Neural crest cell (in vitro differentiated cells): ENCODE results near the genes SMAD4 and RAB27B.

- PRO-cap, result no peak
These were observed 17.6 kb upstream of the SKA1 start for GRCh38 chr18:50357263-50357687.

DNA sequence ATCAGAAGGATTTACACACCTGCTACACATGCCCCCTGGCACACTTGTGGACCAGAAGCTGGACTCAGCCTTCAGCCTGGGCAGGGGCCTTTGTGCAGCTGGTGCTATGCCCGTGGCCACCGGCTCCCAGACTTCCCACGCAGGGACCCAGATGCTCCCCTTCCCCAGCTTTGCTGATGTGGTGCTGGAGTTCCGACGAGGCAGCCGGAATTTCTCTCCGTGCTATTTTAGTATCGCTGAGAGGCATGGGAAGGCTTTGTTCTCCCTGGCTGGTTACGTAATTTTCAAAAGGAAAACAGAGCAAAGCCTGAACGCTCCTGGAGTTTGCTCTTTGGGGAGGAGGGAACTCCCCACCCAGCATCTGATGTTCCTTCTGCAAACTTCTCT, 94.7 kb downstream of the MAPK4 start:
- PRO-cap, result no peak

DNA sequence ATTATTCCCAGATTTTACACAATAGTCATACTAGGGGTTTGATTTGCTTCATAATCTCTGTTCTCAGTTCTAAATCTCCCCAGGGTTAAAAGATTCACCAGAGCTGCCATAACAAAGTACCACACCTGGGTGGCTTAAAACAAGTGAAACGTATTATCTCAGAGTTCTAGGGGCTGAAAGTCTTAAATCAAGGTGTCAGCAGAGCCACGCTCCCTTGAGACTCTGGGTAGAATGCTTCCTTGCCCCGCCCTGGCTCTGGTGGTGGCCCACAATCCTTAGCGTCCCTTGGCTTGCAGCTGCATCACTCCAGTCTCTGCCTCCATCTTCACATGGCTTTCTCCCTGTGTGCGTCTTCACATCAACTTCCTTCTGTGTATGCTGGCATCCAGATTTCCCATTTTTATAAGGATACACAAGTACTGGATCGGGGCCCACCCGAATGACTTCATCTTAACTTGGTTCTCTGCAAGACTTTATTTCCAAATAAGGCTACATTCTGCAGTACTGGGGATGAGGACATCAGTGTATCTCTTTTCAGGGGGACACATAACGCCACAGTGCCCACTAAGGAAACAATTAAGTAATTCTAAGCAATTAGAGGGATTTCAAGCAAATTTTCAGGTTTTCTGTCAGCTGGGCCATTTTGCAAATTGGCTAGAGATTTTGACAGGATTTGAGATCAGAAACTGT, 62.4 kb downstream of the MRO start:
- PRO-cap, result no peak

- PRO-cap, result no peak
These were observed 23.3 kb downstream of the MRO start for GRCh38 chr18:50796593-50796880.

- PRO-cap, result no peak
These were observed 3.1 kb downstream of the MRO start for GRCh38 chr18:50816696-50817213.

GRCh38 chr18:51030002-51030388, at the start of gene SMAD4:
Gene SMAD4 (plus strand): TSS chr18:51030213.
- PRO-cap, result bidirectional peak, plus-strand start at chr18:51030265, minus-strand start at chr18:51030073

GRCh38 chr18:51151228-51152800, 45.7 kb downstream of the MEX3C start:
- PRO-cap, result no peak

GRCh38 chr18:51193585-51194139, 3.8 kb downstream of the MEX3C start:
- PRO-cap, result no peak

DNA sequence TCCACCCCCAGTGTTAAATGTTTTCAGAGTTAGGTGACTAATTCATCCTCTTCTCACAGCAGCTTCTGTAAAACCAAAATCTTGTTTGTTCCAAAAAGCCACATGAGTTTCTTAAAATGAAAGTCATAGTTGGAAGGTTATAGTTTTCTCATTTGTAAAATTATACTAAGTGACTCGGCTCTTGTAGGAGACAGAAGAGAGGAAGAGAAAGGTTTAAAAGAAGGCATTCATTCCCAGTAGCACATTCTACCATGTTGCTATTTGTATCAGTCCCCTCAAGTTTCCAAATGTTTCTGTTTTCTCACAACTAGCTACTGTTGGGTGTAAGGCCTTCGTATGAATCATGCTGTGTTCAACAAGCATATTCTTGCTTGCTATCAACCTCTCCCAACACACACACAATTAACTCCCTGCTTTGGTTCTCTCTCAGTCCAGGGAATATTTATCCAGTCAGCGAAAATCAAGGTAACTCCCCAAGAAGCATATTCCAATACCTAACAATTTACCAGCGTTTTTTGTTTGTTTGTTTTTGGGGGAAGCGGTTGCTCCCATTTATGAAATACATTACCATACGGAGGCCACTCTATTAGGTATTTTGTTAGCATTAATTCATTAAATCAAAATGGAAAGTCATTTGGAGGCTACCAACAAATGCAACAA, 75.1 kb downstream of the MBD2 start:
- PRO-cap, result no peak

DNA sequence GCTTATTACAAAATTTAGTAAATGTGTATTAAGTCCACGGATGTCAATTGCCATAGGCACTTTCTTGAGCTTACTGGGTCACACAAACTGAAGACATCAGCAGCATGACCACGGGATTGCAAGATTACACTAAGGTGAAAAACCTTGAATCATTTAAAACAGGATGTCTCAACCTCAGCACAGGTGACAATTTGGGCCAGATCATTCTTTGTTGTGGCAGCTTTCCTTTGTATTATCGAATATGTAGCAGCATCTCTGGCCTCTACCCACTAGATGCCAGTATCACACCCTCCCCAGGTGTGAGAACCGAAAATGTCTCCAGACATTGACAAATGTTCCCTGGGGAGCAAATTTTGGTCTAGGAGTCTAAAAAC, 1.4 kb downstream of the MBD2 start:
- PRO-cap, result no peak

DNA sequence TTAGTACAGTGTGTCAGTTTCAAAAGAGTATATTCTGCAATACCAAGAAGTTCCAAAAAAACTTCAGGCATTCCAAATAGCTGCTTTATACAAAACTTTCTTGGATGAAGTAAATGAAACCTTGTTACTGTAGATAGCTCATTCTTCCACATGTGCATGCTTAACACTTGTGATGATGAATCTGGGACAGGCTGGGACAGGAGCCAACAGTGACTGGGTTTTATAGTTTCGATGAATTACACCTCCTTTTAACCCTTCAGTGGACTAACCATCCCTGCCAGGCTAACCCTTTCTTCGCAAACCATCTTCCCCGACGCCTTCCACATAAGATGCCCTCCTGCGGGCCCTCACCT, 1.0 kb downstream of the MBD2 start:
- PRO-cap, result no peak

DNA sequence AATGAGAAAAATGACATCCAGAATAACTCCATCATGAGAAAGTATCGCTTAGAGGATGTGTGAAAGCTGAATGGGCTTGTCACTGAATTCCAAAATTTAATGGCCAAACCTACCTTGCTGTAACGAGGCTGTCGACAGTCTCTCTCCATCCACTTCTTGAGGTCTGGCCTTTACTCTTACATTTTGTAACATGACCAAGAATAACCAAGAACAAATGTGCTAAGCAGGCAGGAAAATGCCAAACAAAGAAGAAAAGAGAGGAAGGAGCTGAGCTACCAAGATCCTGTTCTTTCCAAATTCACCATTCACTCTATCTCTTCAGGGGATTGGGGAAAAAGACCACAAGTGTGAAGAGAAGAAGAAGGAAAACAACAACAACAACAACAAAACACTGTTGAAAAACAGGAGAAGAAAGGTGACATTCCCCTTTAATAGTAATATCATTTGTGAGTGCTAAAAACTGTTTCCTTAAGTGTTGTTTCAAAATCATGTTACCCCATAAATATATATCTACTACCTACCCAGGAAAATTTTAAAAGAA, 10.4 kb upstream of the MBD2 start:
- PRO-cap, result no peak

DNA sequence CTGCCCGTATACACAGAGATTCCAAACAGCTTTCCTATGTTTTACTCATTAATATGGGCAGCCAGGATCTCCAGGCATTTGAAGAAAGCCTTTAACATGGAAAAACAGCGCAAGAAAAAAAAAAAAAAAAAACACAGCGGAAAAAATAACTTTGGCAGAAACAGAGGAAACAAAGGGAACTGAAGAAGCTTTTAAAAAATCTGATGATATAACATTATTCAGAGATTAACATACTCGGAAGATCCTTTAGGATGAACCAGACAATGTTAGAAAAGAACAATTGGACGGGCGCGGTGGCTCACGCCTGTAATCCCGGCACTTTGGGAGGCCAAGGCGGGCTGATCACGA, 11.9 kb upstream of the MBD2 start:
- PRO-cap, result no peak

DNA sequence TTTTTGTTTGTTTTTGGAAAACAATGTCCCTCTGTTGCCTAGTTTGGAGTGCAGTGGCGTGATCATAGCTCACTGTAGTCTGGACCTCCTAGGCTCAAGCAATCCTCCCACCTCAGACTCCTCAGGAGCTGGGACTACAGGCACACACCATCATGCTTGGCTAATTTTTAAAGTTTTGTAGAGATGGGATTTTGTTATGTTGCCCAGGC, 7.2 kb upstream of the POLI start:
- PRO-cap, result no peak

- PRO-cap, result no peak
These were observed 30.5 kb downstream of the C18orf54 start for GRCh38 chr18:54388149-54388722.

DNA sequence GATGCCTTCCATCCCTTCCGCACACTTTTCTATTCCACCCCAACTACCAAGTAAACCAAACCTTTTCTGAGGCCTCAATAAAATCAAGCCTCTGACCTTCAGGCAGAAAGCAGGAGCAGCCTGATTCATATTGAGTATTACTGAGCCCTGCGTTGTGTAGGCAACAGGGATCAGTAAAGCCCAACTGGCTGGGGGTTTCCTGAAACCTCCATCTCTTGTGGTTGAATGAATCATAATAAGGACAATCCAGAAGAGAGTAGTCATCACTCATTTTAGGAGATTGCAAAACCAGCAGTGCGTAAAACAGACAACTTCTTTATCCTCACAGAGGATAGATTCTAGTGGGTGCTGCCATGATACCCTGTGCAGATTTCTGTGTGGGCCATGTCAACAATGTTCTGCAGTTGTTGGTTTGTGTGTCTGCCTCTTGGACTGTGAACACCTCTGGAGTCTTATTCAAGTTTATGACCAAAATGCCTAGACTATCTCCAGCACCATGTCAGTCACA, 52.0 kb upstream of the RAB27B start:
- PRO-cap, result no peak

GRCh38 chr18:54827977-54829106, at the start of gene RAB27B:
Gene RAB27B (plus strand): TSS chr18:54828477.
- PRO-cap, result no peak

DNA sequence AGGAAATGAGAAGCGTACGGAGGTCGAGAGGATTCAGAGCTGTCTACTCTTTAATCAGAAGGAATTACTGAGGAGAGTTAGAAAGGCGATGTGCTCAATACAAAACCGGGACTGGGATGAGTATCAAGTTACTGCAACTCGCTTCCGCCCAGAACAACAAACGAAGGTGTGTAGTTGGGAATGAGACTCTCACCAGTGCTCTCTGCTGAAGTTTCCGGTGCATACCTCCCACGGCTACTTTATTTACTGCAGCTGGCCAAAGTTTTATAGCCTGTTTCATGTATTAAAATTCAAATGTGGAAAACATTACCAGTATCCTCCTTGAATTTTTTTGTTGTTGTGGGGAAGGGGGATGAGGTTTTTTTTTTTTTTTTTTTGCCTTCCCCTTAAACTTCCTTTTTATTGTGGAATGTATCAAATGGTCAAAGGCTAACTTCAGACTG, 292.3 kb upstream of the CCDC68 start:
- PRO-cap, result no peak

DNA sequence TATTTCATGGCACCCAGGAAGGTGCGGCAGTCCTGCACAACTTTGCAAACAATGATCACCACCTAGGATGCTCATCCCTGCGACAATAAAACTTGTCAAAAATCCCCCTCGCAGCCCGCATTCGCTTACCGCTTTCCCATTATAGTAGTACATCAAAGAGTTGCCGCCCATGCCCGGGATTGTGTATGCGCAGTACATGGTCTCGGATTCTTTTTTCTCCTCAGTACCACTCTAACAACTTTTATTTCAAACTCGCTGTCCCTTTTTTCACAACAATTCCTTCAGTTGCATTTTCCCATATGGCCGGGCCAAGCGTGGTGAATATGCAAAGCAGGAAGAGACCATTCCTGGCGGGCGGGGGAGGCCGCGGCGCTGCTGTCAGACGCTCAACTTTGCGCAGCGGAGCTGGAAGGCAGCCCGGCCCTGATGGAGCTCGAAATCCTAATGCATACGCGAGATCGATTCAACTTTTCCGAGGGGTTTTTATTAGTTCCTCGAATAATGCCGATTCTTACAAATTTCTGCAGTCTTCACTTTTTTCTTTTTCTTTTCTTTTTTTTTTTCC, 266.4 kb downstream of the TCF4 start:
- PRO-cap, result bidirectional peak, plus-strand start at position 389 of the sequence, minus-strand start at position 301 of the sequence

GRCh38 chr18:55322106-55323056, 265.6 kb downstream of the TCF4 start:
- PRO-cap, result bidirectional peak, plus-strand start at chr18:55322522, minus-strand start at chr18:55322352